ENCODE results near the genes MYO7A, KCTD21 and RAB30.

GRCh38 chr11:77020025-77020761, 14.0 kb upstream of the B3GNT6 start:
- RRBS: no CpG with 5 or more reads among the region's 2 CpGs

DNA sequence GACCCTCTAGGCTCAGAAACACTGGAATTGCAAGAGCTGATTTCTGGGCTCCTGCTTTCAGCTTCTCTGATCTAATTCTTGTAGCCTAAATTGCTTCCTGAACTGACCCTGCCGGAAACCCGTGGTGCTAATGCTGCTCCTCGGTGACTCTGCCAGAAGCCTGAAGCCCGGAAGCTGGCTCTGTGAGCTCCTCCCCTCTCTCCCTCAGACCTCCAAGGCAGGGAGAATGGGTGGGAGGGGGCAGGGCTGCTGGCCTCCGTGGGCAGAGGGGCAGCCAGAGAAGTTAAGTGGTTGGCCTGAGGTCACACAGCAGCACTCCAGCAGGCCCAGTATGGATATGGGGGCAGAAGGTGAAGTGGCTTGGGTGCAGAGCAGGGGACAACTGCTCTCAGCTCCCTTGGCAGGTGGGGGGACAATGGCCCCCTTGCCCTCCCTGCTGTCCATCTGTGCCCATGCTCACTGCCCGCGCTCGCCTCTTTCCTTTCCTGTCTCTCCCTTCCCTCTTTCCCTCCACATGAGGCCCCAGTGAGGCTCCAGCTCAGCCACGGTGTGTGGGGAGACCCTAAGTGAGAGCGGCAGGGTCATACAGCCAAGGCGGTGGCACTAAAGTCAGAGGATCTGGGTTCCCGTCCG, 16.2 kb downstream of the CAPN5 start:
- RRBS: 43% methylated on average over 4 of the region's 13 CpGs

- RRBS: no CpG with 5 or more reads among the region's 9 CpGs
Measured at GRCh38 chr11:77105304-77105805, 2.7 kb downstream of the OMP start.

DNA sequence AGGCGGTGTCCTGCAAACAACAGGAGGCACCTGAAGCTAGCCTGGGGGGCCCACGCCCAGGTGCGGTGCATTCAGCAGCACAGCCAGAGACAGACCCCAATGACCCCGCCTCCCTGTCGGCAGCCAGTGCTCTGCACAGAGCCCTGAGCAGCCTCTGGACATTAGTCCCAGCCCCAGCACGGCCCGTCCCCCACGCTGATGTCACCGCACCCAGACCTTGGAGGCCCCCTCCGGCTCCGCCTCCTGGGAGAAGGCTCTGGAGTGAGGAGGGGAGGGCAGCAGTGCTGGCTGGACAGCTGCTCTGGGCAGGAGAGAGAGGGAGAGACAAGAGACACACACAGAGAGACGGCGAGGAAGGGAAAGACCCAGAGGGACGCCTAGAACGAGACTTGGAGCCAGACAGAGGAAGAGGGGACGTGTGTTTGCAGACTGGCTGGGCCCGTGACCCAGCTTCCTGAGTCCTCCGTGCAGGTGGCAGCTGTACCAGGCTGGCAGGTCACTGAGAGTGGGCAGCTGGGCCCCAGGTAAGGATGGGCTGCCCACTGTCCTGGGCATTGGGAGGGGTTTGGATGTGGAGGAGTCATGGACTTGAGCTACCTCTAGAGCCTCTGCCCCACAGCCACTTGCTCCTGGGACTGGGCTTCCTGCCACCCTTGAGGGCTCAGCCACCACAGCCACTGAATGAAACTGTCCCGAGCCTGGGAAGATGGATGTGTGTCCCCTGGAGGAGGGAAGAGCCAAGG, at the start of gene MYO7A:
Gene MYO7A, plus strand, starts transcription at position 281 of the 743 bp plus-strand sequence.
- RRBS: no CpG with 5 or more reads among the region's 19 CpGs

DNA sequence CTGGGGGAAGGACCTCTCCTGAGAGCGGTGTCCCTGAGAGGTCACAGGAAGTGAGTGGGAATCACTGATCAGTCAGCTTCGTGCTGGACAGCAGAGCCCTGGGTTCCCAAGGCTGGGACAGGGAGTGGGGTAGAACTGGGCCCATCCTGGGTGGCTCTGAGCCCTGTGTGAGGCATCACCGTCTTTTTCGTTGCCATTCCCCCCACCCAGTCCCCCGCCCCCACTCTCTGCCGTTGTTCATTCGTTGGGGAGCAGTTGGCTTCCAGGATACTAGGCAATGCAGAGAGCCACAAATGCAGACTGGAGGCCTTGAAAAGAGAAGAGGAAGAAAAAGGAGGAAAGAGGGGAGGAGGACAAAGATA, 9.1 kb downstream of the MYO7A start:
- RRBS: no CpG with 5 or more reads among the region's 7 CpGs

DNA sequence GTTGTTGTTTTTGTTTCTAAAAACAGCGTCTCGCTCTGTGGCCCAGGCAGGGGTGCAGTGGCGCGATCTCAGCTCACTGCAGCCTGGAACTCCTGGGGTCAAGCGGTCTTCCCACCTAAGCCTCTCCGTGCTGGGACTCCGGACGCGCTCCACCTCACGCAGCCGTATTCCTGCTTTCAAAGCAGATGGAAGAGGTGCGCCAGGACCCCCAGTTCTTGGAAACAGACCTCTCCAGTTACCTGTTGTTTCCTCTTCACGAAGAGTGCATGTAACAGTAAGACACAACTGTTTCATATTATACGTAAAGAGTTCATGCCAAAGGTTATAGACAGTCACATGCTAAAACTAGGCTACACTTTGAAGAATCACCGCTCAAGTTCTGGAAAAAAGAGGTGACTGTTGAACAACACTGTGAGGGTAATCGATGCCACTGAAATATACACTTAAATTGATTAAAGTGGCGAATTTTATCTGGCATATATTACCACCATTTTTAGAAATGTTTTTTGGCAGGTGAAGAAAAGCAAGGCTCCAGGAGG, 912 bp upstream of the AQP11 start:
- RRBS: no CpG with 5 or more reads among the region's 17 CpGs

GRCh38 chr11:77611309-77611818, 21.6 kb downstream of the AQP11 start:
- RRBS: no CpG with 5 or more reads among the region's 1 CpG

DNA sequence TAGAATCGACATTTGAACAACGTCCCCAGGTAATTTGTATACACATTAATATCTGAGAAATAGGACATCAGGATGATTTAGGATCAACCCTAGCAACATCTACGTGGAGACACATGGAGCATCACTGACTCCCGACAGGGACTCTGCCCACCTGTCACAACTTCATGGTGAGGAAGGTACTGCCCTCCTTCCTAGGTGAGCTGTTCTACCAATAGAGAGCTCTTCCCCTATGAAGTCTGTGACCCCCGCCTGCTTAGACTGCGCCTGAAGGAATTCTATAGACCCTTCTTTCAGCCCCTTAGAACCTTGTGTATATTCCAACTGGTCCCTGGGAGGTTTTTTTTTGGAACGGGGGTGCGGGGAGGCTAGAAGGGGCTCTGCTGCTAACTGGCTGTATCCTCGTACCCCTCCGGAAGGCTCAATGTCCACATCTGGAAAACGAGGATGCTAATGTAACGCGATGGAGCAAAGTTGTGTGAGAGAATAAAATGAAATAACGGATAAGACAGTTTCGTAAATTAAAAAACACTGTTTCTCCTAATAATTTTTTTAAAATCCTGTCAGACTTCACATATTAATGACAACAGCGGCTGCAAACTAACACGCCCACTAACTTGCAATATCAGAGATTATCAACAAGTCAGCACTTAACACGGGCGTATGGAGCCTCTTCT, 492 bp downstream of the INTS4 start:
- RRBS: no CpG with 5 or more reads among the region's 19 CpGs

DNA sequence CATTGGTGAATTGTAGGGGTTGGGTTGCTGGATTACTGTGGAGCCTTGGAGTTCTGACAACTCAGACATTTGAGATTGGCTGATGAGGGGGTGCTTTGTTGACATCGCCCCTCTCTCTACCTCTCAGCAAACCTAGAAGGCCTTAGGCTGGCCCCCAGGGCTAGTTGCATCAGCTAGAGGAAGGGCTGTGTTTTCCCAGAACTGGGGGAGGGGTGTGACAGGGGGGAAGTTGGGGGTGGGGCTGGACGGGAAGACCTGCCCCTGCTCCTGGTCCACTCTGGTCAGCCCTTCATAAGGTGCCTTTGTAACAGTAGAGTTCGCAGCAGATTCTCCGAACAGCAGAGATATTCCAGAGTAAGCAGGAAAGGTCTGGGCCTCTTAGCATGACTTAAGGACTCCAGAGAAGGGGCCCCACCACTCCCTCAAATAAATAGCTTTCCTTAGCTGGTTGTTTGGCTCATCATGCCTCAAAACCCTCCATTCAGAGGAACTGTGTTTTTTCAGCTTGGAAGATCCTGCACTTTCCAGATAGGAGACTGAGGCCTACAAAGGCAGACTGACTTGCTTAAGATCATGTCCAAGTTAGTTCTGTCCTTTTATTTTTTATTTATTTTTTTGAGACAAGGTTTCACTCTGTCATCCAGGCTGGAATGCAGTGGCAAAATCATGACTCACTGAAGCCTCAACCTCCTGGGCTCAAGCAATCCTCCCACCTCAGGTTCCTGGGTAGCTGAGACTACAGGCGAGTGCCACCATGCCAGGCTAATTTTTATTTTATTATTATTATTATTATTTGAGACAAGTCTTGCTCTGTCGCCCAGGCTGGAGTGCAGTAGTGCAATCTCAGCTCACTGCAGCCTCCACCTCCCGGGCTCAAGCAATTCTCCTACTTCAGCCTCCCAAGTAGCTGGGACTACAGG, 12.3 kb upstream of the THRSP start:
- RRBS: no CpG with 5 or more reads among the region's 7 CpGs

- RRBS: 2% methylated on average over 12 of the region's 54 CpGs
Measured at GRCh38 chr11:78188456-78189067, at the start of gene KCTD21. Gene KCTD21, minus strand, starts transcription at chr11:78188626.

- RRBS: no CpG with 5 or more reads among the region's 24 CpGs
Measured at GRCh38 chr11:78189068-78189653, 442 bp downstream of the USP35 start.

- RRBS: no CpG with 5 or more reads among the region's 2 CpGs
Measured at GRCh38 chr11:78426300-78426499, 8.6 kb upstream of the GAB2 start.

DNA sequence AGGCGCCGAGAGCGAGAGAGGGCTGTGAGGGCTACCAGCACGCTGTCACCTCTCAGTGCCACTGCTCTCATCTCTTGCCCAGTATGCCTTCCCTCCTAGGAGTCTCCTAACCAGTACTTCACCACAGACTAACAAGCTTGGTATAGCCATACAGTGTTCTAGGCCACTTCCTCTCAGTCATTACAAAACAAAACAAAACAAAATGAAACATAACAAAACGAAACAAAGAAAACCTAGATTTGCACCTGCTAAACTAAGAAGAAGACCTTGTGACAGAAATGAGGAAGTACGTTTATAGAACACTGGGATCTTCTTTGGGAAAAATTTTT, 47.8 kb upstream of the GAB2 start:
- RRBS: no CpG with 5 or more reads among the region's 6 CpGs

DNA sequence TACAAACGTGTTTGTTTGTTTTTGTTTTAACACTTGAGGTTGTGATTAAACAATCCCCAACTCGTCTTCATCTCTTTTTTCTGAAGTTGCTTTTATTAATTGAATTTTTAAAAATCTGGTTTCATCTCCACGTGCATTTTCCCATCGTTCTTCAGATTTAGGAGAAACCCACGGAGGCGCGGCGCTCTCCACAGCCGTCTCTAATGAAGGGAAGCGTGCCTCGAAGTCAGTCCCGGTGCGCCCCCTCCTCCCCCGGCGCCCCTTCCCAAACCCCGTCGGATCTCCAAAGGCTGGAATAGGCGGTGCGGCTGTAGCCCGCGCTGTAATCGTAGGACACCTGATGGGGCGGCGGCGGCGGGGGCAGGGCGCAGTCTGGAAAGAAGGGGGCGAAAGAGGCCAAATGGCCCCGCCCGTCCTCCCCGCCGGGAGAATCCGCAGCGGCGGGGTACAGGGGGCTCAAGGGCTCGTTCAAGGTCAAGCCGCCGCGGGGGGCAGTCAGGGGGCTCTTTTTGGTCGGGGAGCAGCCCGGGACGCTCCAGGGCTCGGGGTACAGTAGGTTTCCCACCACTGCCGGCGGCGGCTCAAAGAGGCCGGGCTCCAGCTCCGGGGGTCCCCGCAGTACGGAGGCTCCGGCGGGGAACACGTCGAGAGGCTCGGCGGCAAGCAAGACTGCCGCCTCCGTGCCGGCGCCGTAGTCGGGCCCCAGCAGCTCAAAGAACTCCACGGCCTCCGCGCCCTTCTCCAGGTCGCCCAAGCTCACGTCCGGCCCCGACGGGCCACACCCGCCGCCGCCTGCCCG, 1.2 kb downstream of the FAM181B start:
- RRBS: 23% methylated on average over 20 of the region's 74 CpGs

GRCh38 chr11:83070934-83071955, at the start of gene RAB30:
Gene RAB30, minus strand, starts transcription at chr11:83071897.
- RRBS: no CpG with 5 or more reads among the region's 30 CpGs

DNA sequence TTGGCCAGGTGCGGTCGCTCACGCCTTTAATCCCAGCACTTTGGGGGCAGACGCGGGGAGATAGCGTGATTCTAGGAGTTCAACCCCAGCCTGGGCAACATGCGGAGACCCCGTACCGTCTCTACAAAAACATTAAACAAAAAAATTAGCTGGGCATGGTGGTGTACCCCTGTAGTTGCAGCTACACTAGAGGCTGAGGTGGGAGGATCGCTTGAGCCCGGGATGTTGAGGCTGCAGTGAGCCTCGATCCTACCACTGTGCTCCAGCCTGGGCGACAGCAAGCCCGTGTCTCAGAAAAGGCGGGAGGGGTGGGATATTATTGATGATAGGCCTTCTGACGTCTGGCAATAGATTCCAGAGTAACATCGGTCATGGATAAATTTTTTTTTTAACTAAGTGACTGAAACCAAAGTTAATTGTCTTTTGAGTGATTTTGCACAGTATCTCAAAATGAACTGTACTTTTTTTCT, 1.1 kb upstream of the RAB30 start:
- RRBS: no CpG with 5 or more reads among the region's 17 CpGs

DNA sequence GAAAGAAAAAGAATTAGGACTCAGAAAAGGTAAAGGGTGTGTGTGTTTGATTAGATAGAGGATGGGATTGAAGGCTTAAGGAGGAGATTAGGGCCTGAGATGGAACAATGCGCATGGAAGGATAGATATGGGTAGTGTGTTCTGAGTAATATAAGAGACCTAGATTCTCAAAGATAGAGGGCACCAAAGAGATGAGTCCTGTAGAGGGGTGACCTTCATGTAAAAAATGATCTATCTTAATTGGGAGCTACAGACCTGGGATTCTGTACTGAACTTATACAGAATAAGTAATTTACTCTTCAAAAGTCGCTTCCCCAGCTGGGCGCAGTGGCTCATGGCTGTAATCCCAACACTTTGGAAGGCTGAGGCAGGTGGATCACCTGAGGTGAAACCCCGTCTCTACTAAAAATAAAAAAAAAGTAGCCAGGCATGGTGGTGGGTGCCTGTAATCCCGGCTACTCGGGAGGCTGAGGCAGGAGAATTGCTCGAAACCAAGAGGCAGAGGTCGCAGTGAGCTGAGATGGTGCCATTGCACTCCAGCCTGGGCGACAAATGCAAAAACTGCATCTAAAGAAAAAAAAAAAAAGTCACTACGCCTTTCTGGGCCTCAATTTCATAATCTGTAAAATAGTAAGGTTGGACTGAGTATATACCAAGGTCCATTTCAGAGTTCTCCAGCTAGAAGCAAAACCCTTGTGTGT, 17.5 kb upstream of the RAB30 start:
- RRBS: no CpG with 5 or more reads among the region's 10 CpGs

DNA sequence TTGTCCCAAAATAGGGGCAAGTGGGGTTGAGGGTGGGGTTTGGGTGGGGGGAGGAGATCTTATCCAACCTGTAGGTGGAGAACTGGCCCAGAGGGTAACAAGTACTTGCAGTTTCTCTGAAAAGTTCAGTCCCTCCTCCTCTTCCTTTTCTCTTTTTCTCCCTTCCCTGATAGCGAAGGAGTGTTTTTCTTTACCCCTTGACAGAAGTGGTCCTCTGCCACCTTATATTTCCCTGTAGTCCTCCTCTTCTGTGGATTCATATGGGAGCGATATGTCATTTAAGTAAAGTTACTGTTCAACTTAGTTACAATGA, 1.3 kb downstream of the PCF11 start:
- RRBS: no CpG with 5 or more reads among the region's 2 CpGs

DNA sequence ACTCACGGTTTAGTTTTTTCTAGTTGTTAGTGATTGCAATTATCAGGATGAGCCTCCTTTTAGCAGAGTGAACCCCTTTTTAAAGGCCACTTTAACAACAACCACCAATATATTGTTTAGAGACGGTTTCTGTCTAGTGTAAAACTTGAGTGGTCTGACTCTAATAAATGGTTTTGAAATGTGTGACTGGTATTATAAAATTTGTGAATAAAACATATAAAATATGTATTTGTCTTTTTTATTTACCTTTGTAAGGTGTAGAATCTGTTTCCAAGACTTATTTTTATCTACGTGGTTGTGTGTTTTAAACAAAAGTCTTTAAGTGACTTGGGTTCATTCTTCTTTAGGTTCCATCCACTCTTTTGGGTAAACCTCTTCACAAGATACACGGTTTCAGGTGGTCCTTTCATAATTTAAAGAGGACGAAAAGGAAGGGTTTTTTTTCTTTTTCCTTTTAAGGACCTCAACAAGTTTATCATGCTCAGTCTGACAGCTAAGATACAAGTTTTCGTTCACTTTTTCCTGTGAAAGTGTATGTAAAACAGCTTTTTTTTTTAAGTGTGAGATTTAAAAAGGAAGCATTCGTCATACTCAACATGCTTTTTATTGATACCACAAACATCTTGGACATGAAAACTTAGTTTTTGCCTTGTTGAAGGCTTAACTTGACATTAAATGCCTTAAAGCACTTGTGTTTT, 1.9 kb downstream of the PCF11 start:
- RRBS: no CpG with 5 or more reads among the region's 7 CpGs

DNA sequence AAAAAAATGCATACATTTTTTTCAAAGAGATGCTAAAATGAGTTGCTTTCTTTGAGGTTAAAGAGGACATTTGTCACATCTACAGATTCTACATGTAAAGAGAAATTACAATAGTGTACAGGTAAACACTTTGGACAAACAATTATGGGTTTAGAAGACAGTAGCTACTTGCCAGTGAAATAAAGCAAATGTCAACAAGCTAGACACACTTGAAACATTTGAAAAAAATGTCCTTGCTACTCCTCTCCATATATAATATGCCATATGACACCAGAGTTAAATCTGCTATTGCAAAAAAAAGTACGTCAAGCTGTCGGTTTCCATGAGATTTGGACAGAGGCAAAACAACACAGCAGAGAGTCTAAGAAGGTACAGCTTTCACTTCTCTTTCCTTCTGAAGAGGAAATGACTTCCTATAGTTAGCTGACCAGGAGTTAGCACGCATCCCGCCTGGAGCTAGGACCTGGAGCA, 394.8 kb upstream of the CCDC90B start:
- RRBS: no CpG with 5 or more reads among the region's 4 CpGs

Measured in GM12892 (cell line).